Lung (tissue), 4 donors: ENCODE measurements around the genes CHMP1B and MPPE1.

DNA sequence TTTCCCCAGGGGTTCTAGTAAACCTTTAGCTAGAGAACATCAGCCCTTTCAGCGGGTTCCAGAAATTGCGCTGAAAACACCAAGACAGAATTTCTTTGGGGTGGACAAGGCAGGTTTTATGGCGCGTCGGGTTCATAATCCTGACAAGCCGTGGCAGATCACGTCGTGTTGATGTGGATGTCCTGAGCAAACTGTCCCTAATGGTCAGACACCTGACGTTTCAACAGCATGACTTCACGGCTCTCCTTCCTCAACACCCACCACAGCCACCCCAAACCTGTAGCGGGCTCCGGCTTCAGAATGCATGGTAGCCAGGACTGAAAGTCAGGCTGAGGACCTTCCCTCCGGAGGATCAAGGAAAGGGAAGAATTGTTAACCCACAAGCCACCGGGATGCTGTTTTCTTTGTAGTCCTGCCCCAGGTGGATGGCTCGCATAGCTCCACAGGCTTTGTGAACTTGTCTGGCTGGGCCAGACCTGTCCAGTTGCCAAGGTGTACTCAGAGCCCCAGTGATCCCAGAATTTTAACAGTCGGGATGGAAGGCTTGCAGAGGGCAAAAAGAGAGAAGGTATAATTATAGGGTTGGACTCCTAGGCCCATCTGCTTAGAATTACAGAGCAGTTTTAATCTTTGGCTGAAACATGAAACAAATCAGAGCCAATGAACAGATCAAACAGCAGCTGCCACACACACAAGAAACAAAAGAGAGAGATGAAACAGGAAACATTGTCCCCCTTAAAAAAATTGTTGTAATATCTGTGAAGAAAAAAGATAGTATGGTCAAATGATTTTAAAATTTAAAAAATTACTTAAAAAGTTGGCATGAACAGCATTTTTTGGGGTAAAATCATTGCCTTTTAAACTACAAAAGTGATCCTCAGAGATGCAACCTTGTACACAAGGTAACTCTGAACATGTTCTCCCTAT lies 1.6 kb downstream of the APCDD1 start:
- PRO-cap = no peak
- RAMPAGE, long total RNA = no peak
- RRBS = 6% methylated on average over 2 of the region's 16 CpGs

- PRO-cap = no peak
- RAMPAGE, long total RNA = no peak
- RRBS = no CpG with 5 or more reads among the region's 48 CpGs
Observed at GRCh38 chr18:10726412-10727261, 200.8 kb downstream of the NAPG start.

GRCh38 chr18:11751722-11753157 lies 63.2 kb downstream of the GNAL start:
- PRO-cap = no peak
- RAMPAGE, long total RNA = no peak
- RRBS = 5% methylated on average over 63 of the region's 113 CpGs

GRCh38 chr18:11818583-11818913 lies 32.7 kb upstream of the CHMP1B start:
- PRO-cap = no peak
- RAMPAGE, long total RNA = no peak
- RRBS = no CpG with 5 or more reads among the region's 9 CpGs

- PRO-cap = bidirectional peak, plus-strand start at chr18:11851414, minus-strand start at chr18:11851274
- RAMPAGE, long total RNA = start-site peak on the plus strand at chr18:11851413-11851446, 103 and 22 reads in 2 replicates
- RRBS = 1% methylated on average over 23 of the region's 51 CpGs
Observed at GRCh38 chr18:11850573-11851568, at the start of gene CHMP1B. CHMP1B (plus strand) TSS chr18:11851413.

DNA sequence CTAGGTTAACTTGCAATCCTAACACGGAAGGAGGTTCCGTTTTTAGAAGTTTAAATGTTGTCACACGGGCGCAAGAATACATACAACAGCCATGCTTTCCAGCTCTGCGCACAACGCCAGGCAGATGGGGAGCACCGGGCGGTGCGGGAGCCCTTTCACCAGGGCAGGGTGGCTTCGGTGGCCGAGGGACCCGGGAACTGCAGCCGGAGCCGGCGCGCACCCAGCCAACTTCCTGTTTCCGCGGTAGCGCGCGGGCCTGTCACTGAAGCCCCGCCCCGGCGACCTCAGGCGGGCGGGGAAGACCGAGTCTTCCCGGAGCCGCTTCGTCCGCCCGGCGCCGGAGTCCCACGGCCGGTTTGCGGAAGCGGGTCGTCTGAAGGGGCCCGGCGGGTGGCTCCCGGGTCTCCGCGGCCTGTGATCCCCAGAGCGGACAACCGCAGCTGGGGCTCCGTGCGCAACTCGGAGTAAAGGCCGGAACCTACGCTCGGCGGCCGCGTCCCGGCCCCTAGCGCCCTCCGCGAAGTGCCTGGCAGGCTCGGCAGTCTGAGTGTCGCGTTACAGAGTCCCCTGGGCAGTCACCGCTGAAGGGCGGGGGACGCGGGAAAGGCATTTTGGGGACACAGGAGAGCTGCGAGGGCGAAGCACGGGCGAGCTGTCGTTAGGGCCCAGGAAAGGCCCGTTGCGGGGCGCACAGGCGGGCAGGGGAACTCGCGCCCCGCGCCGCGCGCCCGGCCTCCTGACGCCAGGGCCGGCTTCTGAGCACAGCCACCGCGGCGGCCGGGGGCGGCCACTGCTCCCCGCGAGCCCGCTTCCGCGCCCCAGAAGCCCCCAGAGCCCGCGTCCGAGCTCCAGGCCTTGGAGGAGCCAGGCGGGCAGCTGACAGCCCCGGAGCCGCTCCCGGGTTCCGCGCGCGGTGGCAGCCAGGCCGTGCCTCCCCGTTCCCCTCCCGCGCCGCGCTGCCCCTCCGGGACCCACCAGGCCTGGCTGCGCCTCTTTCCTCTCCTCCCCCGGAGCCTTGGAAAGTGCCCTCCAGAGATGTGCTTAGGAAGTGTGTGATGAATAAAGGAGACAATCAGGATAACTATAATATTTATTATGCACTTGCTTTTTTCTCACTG lies at the start of gene MPPE1:
Gene MPPE1, minus strand, starts transcription at position 201 of the 1,118 bp plus-strand sequence.
- PRO-cap = bidirectional peak, plus-strand start at position 321 of the sequence, minus-strand start at position 199 of the sequence; bidirectional peak, plus-strand start at position 609 of the sequence, minus-strand start at position 524 of the sequence; bidirectional peak, plus-strand start at position 923 of the sequence, minus-strand start at position 958 of the sequence
- RAMPAGE, long total RNA = no peak
- RRBS = 1% methylated on average over 40 of the region's 115 CpGs

GRCh38 chr18:11964478-11964752 lies 16.9 kb upstream of the IMPA2 start:
- PRO-cap = no peak
- RAMPAGE, long total RNA = no peak
- RRBS = no CpG with 5 or more reads among the region's 2 CpGs

DNA sequence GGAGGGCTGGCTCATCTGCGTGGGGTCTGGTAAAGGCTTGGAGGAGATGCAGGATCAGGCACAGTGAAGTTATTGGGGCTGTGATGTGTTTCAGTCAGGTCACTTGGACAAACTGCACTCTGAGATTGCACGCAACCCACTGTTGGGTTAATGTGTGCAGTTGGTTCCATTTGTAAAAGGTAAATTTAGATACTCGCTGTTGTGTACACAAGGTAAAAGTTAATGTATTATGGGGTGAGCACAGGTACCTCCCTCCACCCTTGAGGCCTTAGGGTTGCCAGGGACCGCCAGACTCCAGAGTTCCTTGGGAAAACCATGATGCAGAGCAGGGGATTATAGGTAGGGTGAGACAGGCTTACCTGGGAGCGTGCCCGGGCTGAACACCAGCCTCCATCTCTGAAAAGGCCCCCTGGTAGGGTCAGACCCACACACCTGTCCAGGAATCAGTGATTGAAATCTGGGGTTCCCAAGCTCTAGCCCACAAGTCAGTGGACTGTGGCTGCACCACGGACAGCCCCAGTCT lies 20.2 kb downstream of the IMPA2 start:
- PRO-cap = no peak
- RAMPAGE, long total RNA = no peak
- RRBS = no CpG with 5 or more reads among the region's 7 CpGs

DNA sequence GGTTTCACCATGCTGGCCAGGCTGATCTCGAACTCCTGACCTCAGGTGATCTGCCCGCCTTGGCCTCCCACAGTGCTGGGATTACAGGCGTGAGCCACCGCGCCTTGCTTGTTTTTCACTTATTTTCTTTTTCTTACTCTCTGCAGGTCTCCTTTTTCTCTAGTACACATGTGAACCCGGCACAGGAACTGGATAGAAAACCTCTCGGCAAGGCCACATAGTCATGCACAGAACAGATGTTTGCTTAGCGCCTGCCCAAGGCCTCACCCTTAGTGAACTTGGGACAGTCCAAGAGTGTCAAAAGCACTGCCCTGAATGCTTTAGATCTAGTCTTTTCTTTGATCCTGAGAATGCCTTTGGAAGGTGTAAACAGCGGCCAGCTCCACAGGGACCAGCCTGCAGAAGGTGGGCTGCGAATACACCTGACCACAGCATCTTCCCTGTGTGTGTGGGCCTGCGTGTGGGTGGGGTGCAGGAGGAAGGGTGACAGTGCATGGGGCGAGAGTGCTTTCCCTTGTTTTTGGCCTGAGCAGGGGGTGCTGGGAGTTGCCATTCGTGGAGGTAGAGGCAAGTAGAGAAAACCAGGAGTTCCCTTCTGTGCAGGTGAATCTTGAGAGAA lies 27.0 kb downstream of the IMPA2 start:
- PRO-cap = no peak
- RAMPAGE, long total RNA = no peak
- RRBS = no CpG with 5 or more reads among the region's 13 CpGs

DNA sequence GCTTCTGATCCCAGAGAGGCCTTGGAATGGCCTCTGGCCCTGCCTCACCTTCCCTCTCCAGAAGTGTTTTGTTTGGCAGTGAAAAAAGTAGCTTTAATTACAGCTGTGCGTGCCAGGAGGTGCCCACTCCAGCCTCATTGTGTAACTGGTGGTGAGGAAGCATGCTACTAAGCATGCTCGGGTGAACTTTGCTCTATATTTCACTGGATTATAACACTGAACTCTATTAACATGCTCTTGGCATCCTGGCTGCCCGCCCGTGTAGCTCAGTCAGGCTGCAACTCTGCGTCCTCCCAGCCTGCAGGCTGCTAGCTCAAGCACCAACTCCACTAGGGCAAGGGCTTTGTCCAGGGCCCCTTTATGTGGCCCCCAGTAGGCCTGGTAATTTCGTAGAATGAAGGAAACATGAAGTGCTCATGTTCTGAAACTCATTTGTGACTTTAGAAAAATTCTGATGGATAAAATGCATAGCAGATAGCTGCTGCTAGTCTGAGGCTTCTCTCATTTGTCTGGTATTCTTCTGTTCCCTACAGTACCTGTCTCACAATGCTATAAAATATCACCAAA lies 34.4 kb downstream of the IMPA2 start:
- PRO-cap = no peak
- RAMPAGE, long total RNA = no peak
- RRBS = no CpG with 5 or more reads among the region's 6 CpGs

DNA sequence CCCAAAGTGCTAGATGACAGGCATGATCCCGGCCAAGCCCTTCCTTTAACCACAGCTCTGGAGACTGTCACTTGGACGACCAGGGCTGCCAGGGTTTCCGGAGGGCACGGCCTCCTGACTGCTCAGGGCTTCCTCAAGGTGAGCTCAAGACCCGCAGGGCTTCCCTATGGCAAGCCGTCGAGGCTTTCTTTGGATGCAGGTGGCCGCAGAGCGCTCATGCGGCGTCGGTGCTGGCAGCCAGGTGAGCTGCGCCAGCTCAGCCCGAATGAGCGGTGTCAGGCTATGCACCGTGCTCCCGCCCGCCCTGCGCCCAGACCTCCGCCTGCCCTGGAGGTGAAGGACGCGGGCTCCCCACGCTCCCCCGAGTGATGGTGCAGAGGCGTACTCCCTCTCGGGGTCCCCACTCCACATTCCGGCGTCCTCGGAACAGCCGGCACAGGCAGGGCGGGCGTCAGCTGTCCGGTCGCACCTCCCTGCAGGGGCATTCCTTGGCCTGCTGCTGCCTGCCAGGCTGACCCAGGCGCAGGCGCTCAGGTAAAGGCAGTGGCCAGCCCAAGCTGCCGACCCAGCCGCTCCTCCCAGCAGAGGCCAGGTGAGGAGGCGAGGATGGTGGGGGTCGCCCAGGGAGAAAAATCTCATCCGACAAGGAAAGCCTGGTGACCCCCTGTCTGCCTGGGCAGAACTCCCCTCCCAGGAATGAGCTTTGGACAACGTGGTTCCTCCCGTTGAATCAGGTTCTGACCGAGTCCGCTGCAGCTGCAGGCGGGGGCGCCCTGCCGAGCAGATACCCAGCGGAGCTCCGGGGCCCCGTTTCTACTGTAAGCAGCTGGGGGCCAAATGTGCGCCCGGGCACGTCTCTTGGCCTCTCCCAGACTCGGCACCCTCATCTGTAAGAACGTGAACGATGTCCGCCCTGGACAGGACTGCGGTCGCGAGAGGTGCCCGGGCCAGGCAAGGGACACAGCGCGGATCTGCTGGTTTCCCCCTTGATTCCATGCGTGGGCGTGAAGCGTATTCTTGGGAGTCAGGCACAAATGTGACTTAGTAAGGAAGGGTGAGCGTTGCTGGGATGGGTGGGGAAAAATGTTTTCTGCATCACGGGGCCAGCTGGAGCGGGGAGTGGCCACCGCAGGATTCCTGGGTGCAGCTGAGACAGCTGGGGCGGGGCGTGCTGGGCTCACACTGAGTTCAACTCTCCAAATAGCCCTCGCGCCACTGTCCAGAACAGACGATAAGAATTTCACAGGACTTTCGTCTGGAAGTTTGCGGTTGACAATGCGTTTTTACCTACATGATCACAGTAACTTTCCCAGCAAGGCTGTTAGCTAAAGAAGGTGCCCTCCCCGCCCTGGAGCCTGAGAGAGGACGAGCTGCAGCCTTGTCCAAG lies 20.4 kb upstream of the TUBB6 start:
- PRO-cap = bidirectional peak, plus-strand start at position 1,199 of the sequence, minus-strand start at position 1,038 of the sequence
- RAMPAGE, long total RNA = no peak
- RRBS = 6% methylated on average over 14 of the region's 81 CpGs

- PRO-cap = no peak
- RAMPAGE, long total RNA = no peak
- RRBS = no CpG with 5 or more reads among the region's 10 CpGs
Observed at GRCh38 chr18:12359491-12360148, 17.4 kb downstream of the AFG3L2 start.

DNA sequence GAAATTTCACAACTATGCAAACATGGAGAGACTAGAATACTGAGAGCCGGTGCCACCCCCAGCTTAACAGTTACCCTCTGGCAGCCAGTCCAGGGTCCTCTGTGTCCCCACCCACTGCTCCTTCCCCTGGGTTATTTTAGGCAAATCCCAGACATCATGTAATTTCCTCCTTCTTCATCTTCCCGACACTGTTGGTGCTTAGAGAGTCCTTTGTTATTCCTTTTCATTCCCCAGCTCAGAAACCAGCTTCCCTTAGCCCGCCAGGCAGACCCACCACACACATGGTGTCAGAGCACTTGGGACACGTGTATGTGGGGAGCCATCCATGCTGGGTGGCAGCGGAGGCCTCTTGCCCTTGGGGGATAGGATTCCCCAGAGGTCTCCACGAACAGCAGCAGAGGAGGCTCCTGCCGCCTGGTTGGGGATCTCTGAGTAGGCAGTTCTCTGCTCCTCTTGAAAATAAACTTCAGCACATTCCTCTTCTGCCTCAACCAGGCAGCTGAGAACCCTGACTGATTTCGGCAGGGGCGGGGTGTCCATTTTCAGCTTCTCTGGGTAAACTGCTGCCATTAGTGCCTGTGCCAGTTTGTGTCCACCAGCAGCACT lies 8.0 kb downstream of the PRELID3A start:
- PRO-cap = no peak
- RAMPAGE, long total RNA = no peak
- RRBS = no CpG with 5 or more reads among the region's 9 CpGs

DNA sequence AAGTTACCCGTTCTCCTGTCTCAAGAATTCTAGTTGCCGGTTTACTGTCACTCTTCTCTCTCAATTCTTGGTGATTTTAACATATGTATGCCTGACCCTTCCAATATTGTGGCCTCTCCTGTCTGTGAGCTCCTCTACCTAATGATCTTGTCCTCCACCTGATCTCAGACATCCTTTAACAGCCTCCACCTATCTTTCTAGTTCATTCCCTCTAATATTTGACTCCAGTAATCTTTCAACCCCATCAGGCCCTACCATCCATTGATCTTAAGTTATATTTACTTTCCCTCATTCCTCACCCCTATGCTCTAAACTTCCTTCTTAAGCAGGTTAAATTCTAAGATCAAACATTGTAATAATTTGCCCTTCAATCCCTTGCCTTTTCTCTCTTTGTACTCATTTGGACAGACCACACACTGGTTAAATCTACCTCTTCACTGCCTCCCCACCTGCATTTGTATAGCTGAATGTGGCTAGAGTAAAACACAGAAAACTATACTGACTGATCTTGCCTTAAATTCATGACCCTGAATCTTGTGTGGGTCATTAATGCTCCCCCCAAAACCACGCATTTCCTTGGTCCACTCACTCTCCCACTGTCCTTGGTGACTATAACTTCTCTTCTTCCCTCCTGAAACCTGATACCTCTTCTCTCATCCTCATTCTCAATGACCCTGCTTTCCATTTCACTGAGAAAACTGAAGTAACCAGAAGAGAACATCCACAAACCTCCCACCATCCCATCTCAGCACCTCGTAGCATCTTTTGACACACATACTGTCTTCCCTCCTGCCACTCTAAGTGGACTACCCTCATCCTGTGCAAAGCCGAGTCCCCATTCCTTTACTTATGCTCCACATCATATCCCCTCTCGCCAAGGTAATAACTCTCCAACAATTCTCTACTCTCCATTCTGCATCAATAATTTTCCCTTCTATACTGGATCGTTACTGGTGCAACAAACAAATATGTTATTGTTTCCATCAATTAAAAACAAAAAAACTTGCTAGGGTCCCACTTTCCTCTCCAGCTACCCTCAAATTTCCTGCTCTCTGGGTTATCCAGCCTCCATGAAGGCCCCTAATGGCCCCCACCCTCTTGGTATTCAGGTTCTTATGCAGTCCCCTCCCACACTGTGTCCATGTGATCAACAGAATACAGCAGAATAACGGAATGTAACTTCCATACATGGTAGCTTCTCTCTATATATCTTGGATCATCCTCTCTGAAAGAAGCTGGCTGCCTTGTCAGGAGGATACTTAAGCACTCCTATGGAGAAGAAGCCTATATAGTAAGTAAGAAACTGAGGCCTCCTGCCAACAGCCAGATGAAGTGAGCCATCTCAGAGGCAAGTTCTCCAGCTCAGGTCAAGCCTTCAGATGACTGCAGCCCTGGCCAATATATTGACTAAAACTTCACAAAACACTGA lies 47.2 kb downstream of the SPIRE1 start:
- PRO-cap = no peak
- RAMPAGE, long total RNA = no peak
- RRBS = no CpG with 5 or more reads among the region's 8 CpGs

DNA sequence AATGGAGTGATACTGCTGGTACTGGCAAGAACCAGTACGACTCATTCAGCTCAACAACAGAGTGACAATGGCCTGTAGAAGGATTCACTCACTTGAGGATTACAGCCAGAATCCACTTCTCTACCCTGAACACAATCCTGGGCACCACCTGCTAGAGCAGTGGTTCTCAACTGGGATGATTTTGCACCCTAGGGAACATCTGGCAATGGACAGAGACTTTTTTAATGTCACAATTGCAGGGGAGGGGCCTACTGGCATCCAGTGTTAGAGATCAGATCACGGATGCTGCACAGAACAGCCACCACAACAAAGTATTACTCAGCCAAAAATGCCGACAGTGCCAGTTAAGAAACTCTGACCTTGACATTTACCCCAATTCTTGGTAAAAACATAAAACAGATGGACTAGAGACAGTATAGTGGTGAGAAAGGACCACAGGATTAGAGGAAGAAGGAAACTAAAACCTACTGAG lies 5.0 kb downstream of the SPIRE1 start:
- PRO-cap = no peak
- RAMPAGE, long total RNA = no peak
- RRBS = no CpG with 5 or more reads among the region's 3 CpGs

- PRO-cap = bidirectional peak, plus-strand start at chr18:12948014, minus-strand start at chr18:12947698
- RAMPAGE, long total RNA = no peak
- RRBS = 5% methylated on average over 2 of the region's 52 CpGs
Observed at GRCh38 chr18:12946484-12947797, 870 bp upstream of the SEH1L start.

DNA sequence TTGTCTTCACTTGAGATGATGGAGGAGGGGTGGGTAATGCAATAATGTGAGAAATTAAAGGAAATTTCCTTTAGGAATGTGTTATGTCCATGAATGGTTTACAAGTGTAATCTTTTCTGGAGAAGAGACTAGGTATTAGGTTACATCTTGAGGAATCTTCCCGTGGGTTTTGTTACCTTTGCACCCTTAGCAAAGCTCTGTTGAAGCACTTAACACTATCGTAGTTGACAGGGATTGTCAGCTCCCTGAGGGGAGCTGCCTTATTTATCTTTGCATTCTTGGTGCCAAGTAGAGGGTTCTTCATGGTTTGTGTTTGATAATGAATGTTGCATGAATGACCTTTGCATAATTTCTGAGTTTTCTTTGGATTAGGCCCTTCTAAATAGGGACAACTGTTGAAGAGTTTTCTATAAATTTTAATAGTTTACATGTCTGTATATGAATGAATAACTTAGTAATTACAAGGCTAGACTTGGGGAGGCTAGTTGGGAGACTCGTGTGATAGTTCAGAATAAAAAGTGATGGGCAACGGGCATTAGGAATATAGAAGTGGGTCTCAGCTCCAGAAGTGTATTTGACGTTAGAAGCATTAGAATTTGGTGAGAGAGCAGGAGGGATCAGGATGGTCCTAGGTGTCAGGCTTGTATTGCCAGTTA lies 1.5 kb downstream of the CEP192 start:
- PRO-cap = no peak
- RAMPAGE, long total RNA = no peak
- RRBS = no CpG with 5 or more reads among the region's 5 CpGs

- PRO-cap = no peak
- RAMPAGE, long total RNA = no peak
- RRBS = no CpG with 5 or more reads among the region's 7 CpGs
Observed at GRCh38 chr18:13179509-13180002, 39.0 kb upstream of the LDLRAD4 start.

GRCh38 chr18:13219469-13220249 lies 1.1 kb downstream of the LDLRAD4 start:
- PRO-cap = no peak
- RAMPAGE, long total RNA = no peak
- RRBS = no CpG with 5 or more reads among the region's 6 CpGs

- PRO-cap = no peak
- RAMPAGE, long total RNA = no peak
- RRBS = no CpG with 5 or more reads among the region's 6 CpGs
Observed at GRCh38 chr18:13236009-13236355, 17.4 kb downstream of the LDLRAD4 start.